Measurements from ENCODE around the genes SLK and SORCS1.

DNA sequence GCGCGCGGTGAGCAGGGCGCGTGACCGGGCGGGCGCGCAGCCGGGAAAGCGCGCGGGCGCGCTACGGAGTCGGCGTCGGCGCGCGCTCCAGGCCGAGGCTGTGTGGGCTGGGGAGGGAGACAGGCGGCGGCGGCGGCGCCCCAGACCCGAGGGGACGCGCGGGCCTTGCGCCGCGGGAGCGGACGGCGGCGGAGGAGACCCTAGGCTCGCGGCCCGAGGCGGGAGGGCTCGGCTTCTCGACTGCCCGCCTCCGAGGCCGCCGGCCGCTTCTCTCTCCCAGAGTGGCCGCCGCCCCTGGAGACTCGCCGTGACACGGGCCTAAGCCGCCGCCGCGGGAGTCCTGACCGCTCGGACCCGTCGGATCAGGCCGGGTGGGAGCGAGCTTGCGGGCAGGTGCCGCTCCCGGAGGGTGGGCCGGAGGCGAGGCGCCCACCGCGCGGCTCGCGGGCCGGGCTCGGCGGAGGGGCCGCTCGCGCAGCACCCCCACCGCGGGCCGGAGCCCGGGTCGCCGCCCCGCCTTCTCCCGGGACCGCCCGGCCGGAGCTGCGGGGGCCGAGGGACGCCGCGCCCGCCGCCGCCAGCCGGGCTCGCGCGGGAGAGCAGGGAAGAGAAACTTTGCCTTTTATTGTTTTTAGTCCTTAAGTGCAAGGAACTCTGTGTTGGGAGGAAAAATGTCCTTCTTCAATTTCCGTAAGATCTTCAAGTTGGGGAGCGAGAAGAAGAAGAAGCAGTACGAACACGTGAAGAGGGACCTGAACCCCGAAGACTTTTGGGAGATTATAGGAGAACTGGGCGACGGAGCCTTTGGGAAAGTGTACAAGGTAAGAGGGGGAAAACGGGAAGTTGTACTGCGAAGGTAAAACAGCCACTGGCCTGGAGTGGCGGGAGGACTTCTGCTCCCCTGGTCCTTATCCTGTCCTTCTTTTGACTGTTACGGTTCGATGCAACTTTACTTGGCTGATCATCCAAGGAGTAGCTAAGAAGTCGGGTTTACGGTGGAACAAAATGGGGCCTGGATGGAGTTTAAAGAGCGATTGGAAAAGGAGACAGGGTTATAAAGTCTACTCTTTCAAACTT lies at the start of gene SLK:
Gene SLK, plus strand, starts transcription at position 66 of the 1,077 bp plus-strand sequence.
- PRO-cap, result bidirectional peak, plus-strand start at position 95 of the sequence, minus-strand start outside the sequence

GRCh38 chr10:103968152-103968471 lies 1.2 kb downstream of the SLK start:
- PRO-cap, result no peak

- PRO-cap, result no peak
Observed at GRCh38 chr10:104001153-104001751, 34.3 kb downstream of the SLK start.

DNA sequence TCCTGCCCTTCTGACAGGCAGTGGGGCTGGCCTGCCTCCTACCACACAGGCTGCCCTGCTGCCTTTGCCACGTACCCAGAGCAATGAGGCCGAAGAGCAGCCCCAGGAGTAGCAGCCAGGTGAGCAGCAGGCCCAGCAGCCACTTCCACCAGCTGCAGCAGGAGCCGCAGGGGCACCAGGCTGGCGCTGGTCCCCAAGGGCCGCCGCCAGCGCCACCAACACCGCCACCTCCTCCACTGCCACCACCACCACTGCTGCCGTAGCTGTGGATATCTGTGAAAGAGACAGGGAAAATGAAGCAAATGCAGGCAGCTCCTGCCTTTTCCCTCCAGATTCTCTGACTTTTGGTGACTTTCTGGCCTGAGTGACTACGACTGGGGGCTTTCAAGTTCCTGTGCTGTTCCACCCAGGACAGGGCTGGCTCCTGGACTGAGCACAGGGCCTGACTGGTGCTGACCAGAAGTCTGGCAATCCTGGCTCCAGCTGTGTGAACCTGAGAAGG lies 28.7 kb downstream of the COL17A1 start:
- PRO-cap, result no peak

- PRO-cap, result no peak
Observed at GRCh38 chr10:104298068-104298800, 29.2 kb downstream of the GSTO2 start.

DNA sequence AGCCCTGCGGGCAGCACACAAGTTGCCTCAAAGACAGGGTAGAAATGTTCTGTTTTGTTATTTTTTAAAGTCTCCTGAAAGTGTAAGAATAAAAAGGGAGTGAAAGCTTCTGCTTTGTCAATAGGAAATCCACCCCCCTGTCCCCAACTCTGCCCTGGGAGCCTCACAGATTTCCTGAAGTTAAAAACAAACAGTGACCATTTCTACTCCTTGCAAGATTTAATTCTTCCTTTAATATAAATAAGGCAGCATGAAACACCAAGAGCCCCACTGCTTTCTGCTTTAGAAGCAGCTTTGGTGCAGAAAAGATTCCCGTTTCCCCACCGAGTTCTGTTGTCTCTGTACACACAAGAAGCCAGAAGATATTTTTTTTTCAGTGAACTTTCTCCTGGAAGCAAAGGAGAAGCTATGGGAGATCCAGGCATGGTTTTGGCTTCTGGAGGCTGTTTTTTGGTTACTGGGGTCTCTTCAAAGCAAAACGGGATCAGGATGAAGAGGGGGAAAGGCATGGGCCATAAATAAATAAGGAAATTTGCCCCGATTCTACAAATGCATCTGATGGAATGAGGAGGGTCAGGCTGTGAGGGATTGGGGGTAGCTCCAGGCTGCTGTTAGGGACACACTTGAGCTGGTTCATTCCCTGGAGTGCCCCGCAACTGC lies 26.2 kb downstream of the ITPRIP start:
- PRO-cap, result no peak

DNA sequence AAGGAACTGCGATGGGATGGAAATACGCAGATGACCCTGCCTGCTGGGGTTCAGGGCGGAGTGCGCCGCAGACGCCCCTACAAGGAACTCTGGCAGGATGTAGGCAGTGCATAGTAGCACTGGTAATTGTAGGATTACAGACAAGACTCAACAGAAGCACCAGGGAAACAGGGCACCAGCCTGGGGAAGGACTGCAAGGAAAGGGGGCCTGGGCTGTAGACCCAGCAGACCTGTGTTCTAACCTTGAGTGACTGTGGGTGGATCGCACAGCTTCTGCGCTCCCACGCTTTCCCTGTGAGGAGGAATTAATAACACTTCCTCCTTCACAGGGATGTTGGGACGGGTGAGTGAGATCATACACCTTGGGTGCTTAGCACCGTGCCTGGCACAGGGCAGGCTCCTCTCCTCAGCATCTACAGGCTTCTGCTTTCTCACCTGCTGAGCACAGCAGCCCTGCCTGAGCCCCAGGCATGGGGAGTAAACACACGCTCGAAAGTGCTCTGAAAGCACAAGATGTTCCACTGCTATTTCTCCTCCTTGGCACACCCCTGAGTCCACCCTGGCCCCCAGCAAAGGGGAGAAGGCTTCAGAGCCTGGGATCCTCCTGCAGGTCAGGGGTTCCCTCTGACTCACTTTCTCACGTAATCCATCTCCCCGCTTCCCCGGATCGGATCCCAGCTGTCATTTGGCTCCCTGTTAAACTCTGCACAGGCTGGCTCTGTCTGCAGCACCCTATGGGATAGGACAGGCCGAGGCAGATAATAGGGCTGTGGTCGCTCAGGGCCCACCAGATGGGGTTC lies 19.2 kb downstream of the ITPRIP start:
- PRO-cap, result no peak

DNA sequence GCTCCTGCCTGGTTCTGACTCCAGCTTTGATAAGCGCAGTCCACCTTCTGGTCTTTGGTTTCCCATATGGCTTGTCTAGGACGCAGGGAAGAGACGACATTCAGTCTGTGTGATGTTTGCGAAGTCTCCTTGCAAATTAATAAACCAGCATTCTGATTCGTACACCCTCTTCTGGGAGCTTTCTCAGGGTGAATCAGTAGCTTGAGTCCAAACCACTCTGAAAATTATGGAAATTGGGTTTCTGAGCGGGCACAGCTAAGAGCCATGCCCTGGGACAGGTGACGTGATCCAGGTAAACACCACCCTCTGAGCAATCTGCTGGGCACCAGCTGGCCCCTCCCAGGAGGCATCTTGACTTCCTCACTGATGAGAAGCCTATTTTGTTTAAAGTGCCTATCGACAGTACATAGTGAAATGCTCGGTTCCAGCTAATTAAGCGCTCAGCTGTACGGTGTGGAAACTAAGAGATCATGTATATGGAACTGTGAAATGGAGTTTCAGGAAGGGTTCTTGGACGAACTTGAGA lies 3.4 kb downstream of the ITPRIP start:
- PRO-cap, result no peak

- PRO-cap, result no peak
Observed at GRCh38 chr10:107163937-107165143, at the start of gene SORCS1. SORCS1 (minus strand) TSS chr10:107164706.

GRCh38 chr10:108132180-108132765 lies 967.8 kb upstream of the SORCS1 start:
- PRO-cap, result no peak

DNA sequence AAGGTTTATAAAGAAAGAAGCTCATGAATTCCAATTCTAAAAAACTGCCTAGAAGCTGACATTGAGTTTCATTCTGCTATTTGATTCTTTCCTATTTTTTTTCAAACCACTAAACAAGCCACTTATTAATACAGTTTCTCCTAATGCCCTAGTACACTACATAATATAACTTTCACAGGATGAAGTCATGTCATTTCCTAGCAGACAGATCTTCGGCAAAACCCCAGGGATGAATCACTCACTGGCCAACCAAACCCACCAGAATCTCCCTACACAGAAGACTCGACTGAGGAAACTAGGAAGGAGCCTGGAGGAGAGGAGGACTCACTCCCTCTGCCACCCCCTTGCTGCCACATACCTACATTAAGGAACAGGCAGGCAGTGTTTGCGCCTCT lies 33.5 kb downstream of the XPNPEP1 start:
- PRO-cap, result no peak

GRCh38 chr10:109969752-109970326 lies 37.9 kb upstream of the ADD3 start:
- PRO-cap, result no peak

GRCh38 chr10:110076181-110077423 lies 68.8 kb downstream of the ADD3 start:
- PRO-cap, result no peak

GRCh38 chr10:110141277-110141675 lies 66.1 kb upstream of the MXI1 start:
- PRO-cap, result no peak

DNA sequence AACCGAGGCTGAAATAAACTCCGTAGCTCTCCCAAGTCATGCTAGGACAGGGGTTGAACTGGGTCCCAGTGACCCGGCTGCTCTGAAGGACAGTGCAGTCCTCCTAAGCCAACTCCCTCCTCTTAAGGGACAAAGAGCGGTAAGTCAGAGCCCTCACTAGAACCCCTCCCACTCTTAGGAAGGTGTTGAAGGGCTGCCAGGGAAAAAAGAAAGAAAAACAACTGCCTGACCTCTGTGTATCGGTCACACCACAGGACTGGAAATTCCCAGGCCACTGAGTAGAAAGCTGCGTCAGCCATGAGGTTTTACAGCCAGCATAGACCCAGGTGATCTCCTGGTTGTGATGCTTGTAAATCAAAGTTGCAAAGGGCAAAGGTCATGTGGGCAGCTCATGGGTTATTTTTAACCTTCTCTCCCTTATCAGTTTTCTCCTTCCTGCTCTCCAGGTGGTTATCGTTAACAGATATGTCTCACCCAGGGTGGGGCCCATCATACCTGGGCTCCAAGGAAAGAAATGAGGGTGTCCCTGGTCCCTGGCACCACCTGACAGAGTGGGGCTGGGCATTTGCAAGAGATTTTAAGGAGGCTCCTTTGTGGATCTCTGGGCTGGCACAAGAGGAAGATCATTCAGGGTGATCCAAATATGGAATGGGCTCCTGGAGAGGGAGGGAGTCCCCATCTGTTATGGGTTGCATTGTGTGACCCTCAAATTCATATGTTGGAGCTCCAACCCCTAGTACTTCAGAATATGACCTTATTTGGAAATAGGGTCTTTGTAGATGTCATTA lies 91.1 kb upstream of the SMNDC1 start:
- PRO-cap, result no peak

GRCh38 chr10:110417105-110417853 lies 80.4 kb upstream of the DUSP5 start:
- PRO-cap, result no peak

DNA sequence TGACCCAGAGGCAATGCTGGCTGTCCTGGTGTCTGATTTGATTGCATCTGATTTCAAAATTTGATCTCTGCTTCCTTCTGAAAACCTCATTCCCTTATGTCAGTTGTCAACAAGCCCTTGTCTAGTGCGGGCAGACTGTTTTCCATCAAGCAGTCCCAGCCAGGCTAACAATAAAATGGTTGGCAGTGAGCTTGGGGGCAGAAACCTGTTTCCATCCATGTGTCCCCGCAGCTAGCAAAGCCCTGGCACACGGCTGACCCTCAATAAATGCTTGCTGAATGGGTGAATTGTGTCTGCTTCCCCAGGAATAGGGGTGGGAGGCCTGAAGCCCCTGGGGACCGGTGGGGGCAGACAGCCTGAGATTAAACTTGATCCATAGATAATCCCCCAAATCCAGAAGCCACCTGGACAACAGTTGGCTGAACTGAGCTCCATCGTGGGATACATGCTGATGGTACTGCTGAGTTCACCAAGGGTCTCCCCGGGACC lies 1.0 kb upstream of the DUSP5 start:
- PRO-cap, result no peak

DNA sequence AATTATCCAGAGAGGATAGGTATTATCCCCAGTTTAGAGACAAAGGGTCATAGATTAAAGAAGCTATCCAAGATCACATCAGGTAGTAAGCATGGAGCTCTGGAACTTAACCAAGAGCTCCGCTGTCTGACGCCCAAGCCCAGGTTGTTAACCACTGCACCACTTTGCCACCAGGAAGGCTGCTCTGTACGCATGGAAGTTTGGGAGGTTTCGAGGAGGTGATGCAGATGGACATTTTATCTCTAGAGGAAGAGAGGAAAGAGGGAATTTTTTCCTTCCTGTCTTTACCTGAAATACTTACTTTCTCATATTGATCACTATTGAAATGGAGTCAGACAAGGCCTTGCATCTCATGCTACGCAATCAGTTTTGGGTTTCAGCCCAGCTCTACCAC lies 7.1 kb downstream of the DUSP5 start:
- PRO-cap, result no peak

- PRO-cap, result no peak
Observed at GRCh38 chr10:110511109-110511421, 13.4 kb downstream of the DUSP5 start.

- PRO-cap, result no peak
Observed at GRCh38 chr10:110641301-110641683, 2.8 kb upstream of the RBM20 start.